Smooth muscle cell (in vitro differentiated cells): ENCODE data around the genes PIK3R2, RAB3A, JUND and LSM4.

DNA sequence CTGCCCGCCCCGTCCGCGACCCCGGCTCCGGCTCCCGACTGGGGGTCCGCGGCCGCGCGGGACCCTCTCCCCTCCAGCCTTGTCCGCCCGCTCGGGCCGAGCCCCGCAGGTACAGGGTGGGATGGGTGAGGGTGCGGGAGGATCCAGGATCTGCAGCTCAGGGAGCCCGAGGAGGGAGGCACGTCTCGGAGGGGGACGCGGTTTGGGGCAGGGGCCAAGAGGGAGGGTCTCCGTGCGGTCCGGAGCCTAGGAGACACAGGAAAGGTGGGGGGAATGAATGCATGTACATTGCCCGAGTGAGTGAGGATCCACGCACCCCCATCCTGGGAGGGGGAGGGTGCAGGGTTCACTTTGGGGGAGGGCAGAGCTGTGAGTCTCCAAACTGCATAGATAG, 299 bp downstream of the KCNN1 start:
- RAMPAGE, long total RNA, result no peak

DNA sequence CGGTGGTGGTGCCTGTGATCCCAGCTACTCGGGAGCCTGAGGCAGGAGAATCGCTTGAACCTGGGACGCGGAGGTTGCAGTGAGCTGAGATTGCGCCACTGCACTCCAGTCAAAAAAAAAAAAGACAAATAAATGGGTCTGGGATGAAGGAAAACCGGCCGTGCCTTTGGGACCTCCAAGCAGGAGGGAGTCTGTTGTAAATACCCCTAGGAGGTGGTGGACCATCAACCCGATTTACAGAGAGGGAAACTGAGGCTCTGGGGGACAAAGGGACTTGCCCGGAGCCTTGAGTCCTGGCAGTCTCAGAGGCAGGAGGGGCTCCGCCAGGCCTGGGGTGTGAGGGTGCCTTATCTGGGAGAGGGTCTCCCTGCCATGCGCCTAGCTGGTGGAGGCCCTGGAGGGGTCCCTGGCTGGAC, 16.0 kb downstream of the KCNN1 start:
- RAMPAGE, long total RNA, result no peak

- RAMPAGE, long total RNA, result no peak
These were observed 12.2 kb downstream of the ARRDC2 start for GRCh38 chr19:18020038-18020763.

DNA sequence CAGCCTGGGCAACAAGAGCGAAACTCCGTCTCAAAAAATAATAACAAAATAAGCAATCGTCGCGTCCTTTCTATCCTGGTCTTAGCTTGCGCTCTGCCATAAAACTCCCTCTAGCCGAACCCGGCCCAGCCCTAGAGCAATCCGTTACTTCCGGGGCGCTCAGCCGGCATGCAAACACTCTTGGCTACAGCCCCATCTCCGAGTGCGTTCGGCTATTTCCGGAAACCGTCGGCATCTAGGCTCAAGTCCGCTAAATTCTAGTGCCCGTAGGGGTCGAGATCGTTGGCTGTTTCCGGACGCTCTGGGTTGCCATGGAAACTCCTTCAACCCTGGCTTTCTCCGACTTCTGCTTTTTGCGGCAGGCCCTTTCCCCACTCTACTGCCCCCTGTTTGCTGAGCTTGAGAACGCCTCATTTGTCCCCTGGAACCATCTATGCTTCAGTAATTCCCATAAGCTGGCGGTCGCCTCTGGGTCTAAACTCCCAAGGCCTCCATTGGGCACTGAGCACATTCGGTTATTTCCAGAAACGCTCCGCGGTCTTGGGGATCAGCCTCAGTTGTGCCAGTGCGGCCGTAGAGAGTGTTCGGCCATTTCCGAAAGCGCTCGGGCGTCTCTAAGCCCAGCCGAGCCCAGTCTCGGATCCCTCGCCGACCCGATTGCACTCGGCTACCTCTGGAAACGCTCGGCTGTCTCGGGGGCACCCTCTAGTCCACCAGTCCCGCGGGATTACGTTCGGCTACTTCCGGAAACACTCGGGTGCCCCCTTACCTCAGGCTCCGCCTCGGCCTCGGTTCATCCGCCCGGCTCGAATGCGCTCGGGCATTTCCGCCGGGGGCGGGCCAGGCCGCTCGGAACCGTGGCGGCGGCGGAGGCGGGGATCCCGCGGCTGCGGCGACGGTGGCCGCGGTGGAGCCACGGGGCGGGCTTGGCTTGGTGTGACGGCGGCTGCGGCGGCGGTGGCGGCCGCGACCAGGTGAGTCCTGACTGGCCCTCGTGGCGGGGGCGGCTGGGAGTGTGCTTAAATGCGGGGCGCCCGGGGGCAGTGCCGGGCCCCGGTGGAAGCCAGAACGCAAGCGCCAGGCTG, at the start of gene PIK3R2:
TSS of gene PIK3R2 (plus strand) at position 843 of the 1,085 bp plus-strand sequence.
- RAMPAGE, long total RNA, result start-site peak on the plus strand centred at position 920 of the sequence, 45 bp wide, 131 and 108 reads in 2 replicates

GRCh38 chr19:18153946-18154701, 1.2 kb downstream of the PIK3R2 start:
- RAMPAGE, long total RNA, result no peak

DNA sequence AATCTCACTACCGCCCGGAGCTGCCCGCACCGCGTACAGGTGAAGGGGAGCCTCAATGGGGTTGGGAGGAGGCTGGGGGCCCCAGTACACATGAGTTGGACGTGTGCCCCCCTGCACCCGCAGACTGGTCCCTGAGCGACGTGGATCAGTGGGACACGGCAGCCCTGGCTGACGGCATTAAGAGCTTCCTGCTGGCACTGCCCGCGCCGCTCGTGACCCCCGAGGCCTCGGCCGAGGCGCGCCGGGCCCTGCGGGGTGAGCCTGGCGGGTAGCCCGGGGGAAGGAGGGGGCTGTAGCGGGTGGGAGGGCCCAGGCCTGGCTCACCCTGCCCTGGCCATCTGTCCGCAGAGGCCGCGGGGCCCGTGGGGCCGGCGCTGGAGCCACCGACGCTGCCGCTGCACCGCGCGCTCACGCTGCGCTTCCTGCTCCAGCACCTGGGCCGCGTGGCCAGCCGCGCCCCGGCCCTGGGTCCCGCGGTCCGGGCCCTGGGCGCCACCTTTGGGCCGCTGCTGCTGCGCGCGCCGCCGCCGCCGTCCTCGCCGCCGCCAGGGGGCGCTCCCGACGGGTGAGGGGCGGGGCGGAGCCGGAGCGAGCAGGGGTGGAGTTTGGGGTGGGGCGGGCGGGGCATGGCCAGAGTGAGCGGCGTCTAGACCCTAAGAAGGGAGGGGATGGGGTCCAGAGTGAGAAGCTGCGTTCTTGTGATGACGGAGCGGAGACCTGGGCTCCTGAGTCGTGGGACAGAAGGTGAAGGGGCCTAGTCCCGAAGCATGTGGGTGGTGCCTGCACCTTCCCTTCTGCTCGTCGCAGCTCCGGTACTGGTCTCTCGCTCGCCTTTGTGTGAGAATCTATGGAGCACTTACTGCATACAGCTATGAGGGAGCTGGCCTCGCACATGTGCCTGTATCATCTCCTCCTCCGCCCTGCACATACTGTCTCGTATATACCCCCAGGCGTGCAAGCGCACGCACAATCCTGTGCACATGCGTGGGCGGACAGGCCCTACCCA, 8.3 kb downstream of the PIK3R2 start:
- RAMPAGE, long total RNA, result no peak

GRCh38 chr19:18203586-18204543, at the start of gene RAB3A:
RAB3A (minus strand) TSS chr19:18204042.
- RAMPAGE, long total RNA, result start-site peak on the minus strand at chr19:18204007-18204052, 70 and 49 reads in 2 replicates

DNA sequence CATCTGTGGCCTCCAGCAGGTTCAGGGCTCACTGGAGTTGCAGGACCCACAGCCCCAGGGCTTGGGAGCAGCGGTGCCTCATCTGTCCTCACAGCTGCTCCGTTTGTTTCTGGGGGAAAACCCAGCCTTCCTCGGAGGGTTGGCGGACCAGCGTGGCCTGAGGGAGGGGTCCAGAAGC, 19.4 kb downstream of the IQCN start:
- RAMPAGE, long total RNA, result no peak

- RAMPAGE, long total RNA, result no peak
These were observed at the start of gene JUND for GRCh38 chr19:18280944-18281977. JUND (minus strand) TSS chr19:18281622.

DNA sequence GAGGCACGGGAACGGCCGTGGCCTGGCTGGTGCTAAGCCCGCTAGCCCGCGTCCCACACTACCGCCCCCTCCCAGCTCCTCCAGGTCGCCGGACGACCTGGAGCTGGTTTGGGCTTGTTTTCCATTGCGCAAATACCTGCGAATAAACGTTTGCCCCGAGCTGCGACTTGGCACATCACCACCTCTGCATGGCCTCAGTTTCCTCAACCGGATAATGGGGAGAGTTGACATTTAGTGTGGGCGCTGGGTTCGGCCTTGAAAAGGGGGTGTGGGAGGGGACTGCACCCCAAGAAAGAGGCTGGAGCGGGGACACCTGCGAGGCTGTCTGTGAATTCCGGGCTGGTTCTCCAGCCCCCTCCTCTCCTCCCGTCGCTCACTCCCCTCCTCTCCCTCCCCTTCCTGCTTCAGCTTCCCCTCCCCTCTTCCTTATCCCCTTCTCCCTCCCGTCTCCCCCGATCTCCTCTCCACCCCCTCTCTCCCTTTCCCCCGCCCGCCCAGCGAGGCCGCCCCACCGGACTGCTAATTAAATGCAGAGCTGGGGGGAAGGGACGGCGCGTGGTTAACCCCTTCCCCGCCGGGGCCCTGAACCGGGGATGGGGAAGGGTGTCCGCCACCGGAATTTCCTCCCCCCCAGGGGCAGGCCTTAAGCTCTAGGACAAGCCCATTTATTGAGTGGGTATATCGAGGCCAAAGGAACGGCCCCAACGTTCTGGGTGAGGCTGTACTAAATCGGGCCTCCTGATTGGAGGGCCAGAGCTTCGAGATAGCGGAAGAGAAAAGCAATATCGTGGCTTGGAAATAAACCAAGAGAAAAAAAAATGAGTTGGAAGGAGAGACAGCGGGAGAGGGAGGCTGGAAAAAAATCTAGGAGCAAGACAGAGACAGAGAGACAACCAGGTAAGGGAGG, 11.3 kb upstream of the JUND start:
- RAMPAGE, long total RNA, result no peak

- RAMPAGE, long total RNA, result start-site peak on the minus strand at chr19:18323045-18323086, 1,103 and 897 reads in 2 replicates
These were observed at the start of gene LSM4 for GRCh38 chr19:18322775-18323494. LSM4 (minus strand) TSS chr19:18323076.

DNA sequence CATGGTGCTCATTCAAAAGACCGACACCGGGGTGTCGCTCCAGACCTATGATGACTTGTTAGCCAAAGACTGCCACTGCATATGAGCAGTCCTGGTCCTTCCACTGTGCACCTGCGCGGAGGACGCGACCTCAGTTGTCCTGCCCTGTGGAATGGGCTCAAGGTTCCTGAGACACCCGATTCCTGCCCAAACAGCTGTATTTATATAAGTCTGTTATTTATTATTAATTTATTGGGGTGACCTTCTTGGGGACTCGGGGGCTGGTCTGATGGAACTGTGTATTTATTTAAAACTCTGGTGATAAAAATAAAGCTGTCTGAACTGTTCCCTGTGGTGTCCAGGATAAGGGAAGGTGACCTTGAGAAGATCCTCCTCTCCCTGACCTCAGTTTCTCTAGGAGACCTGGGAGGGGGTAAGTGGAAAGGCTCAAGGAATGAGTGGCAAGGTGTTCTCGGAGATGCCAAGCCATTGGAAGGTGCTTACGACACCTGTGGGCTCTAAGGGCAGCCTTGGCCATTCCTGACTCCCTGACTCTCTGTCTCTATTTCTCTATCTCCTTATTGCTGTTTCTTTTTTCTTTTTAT, 3.0 kb downstream of the GDF15 start:
- RAMPAGE, long total RNA, result no peak

- RAMPAGE, long total RNA, result no peak
These were observed 5.0 kb upstream of the SSBP4 start for GRCh38 chr19:18414120-18414768.

- RAMPAGE, long total RNA, result no peak
These were observed 2.4 kb upstream of the ISYNA1 start for GRCh38 chr19:18440291-18440859.

DNA sequence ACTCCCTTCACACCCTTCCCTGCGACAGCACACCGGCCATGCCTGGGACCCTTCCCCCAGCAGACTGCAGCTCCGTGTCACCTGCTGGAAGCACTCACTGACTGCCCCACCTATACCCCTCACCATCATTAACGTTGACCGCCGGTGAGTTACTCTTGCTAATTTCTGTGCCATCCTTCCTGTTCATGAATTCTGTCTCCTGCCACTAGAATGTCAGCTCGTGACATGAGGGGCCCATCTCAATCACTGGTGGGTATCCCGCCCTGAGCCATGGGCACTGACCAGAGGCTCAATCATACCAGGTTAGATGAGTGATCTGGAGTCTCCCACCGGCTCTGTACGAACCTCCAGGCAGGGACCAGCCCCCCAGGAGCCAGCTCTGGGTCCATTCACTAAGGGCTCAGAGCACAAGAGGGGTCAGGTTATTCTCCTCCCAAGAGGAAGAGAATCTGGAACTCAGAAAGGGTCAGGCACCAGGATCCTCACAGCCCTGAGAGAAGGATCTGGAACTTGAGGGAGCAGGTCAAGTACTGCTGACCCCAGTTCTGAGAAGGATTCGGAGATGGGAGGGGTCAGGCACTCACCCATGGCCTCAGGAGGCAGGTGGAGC, 5.5 kb downstream of the ELL start:
- RAMPAGE, long total RNA, result no peak

- RAMPAGE, long total RNA, result no peak
These were observed 1.7 kb downstream of the UBA52 start for GRCh38 chr19:18573183-18573985.

DNA sequence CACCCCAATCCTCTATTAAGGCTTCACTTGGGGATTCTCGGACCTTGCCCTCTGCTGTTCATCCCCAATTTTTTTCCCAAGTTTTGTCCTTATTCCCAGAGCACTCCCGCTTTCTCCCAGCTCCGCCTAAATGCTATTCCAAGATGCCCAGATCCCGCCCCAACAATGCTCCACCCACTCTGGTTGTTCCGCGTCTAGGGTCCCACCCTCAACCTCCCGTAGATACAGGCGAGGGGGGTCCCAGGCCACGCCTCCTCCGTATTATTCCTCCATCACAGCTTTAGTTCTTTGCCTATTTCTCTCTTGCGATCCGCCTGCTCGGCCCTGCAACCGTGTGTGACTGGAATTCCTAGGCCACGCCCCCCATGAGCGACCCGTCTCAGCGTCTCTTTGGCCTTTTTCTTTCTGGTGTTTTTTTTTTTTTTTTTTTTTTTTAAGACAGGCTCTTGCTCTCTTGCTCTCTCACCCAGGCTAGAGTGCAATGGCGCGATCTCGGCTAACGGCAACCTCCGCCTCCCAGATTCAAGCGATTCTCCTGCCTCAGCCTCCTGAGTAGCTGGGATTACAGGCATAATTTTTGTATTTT, 1.3 kb downstream of the REX1BD start:
- RAMPAGE, long total RNA, result no peak

DNA sequence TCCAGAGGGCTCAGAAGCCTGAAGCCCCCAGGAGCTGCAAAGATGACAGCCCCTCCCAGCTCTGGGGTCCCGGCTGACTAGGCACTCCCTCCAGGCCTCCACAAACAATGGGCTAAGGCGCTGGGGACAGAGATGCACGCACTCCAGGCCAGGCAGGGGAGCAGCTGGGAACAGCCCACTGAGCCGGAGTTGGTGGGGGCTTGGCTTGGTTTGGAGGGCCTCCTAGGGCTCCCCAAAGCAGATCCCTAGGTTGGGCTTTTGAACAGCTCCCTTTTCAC, 2.1 kb downstream of the CRLF1 start:
- RAMPAGE, long total RNA, result no peak

GRCh38 chr19:18660042-18661012, 23.2 kb upstream of the CRTC1 start:
- RAMPAGE, long total RNA, result no peak

GRCh38 chr19:18762385-18763268, 28.5 kb downstream of the COMP start:
- RAMPAGE, long total RNA, result no peak